ENCODE measurements around a stretch of chr6.

DNA sequence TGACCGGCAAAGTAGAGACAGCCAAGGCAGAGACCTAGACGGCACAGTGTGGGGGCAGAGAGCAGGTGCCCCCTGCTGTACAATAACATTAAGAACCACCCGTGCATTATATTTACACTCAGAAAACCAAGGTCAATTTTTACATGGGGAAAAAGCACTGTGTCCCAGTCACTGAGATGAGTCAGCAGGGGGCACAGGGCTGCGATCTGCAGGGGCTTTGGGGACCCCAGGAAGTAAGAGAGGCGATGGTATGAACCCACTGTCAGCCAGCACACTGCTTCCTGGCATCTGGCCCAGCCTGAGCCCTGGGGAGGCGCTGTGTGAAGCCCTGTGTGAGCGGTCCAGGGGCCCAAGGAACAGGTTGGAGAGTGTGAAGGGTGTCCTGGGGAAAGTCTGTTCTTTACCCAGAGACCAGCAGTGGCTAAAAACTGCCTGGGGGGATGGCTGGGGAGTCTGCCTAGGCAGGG lies 9.8 kb downstream of the CCDC167 start:
- RRBS: no CpG with 5 or more reads among the region's 7 CpGs

DNA sequence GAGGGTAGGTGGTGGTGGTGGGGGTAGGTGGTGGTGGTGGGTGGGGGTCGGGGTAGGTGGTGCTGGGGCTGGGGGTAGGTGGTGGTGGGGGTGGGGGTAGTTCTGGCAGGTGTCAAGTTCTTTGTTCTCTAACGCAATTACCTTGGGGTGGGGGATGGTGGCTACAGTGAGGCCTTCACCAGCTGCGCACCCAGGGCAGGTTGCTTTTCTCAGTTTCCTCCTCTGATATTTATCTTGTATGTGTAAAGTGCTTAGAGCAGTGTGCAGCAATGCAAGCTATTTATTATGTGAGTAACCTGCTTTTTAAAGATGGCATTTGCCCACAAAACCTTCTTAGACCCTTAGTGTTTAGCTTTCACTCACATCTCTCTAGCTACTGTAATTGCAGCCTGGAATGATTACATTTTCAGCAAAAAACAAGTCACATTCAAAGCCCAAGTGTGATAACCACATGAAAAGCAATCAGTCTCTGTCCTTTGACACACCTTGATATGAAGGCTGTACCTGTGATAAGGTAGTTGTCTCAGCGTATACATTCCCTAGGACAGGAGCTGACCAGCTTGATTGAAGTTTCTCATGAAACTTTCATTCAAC lies 8.3 kb upstream of the CCDC167 start:
- RRBS: no CpG with 5 or more reads among the region's 4 CpGs

GRCh38 chr6:37648213-37649437 lies 49.1 kb downstream of the MDGA1 start:
- RRBS: 94% methylated on average over 18 of the region's 90 CpGs

DNA sequence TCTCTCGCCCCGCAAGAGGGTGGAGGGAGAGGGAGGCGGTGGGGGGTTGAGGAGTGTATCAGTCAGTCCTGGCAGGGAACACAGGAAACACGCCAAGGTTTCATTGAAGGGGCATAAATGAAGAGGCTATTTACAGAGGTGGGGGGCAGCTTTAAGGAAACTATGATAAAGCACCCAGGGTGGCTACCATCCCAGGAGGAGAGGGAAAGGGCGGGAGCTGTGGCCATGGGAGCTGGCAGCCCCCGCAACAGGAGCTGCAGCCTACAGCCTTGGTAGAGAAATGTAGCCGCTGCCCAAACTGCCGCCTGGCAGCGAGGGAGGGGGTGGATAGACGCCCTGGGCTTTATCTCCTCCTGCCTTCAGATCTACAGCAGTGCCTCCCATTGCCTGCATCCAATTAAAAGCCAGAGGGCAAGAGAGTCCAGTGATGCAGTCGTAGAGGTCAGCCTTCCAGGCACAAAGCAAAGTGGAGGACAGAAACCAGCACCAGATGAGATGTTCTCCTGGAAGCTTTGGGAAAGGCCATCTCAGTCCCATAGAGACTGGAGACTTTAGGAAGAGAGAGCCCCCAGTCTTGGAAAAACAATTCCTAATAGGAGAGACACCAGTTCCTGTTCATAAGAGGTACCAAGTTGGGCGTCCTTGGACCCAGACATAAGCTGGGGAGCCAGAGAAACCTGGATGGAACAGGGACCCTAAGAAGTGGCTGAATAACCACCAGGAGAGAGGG lies 34.9 kb upstream of the ZFAND3 start:
- RRBS: no CpG with 5 or more reads among the region's 12 CpGs

DNA sequence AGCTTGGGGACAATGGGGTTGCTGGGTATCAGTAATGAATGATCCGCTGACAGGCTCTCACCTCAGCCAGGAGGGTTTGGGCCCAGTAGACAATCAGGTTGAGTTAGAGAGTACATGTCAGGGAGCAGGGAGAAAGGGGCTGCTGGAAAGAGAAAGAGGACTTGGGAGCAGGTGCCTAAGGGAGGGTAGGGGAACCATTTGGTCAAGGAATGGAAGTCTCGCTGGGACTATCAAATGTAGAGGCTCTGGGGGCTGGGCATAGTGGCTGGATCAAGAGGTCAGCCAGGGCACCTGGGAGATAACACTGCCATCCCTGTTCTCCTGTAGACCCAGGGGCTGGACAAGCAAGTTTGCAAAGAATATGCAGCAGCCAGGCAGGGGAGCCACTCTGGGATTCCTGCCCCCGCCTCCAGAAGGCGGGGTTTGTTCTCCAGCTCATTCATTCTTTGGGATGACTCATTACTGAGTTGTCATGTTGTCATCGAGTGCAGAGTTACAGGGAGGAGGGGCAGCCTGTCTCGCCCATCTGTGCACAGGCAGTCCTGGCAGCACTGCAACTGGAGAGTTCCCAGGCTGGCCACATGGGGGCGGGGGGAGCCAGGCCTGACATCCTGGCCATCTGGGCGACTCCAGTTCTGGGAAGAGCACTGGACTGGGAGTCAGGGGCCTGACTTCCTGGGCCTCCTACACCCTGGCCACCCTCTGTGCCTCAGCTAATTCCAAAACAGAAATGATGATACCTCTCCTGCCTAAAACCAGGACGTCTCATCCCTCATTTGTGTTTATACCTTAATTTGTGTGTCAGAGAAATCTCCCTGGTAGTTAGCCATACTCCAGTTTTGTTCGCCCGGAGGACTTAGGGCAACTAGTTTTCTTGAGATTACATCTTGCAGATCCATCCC lies 28.2 kb upstream of the ZFAND3 start:
- RRBS: no CpG with 5 or more reads among the region's 11 CpGs

- RRBS: no CpG with 5 or more reads among the region's 5 CpGs
Observed at GRCh38 chr6:37857591-37858782, 38.5 kb downstream of the ZFAND3 start.

- RRBS: no CpG with 5 or more reads among the region's 10 CpGs
Observed at GRCh38 chr6:37876906-37878256, 57.9 kb downstream of the ZFAND3 start.

DNA sequence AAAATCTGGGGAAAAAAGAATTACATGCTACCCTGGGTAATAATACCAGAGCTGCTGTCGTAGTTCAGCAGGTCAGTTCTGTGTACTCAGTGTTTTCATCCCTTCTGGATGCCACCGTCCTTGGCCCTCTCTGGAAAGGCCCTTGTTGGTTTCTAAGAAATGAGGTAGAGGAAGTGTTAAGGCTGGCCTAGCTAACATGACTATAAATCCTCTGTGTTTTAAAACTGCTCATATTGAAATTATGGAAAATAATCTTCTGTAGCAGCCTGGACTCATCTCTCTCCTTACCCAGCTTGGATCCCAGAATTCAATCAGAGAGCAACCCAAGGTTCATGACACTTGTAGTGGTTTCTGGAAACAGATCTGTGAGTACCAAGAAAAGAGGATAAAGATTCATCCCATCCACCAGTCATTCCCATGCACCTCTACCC lies 328.8 kb downstream of the ZFAND3 start:
- RRBS: no CpG with 5 or more reads among the region's 2 CpGs

DNA sequence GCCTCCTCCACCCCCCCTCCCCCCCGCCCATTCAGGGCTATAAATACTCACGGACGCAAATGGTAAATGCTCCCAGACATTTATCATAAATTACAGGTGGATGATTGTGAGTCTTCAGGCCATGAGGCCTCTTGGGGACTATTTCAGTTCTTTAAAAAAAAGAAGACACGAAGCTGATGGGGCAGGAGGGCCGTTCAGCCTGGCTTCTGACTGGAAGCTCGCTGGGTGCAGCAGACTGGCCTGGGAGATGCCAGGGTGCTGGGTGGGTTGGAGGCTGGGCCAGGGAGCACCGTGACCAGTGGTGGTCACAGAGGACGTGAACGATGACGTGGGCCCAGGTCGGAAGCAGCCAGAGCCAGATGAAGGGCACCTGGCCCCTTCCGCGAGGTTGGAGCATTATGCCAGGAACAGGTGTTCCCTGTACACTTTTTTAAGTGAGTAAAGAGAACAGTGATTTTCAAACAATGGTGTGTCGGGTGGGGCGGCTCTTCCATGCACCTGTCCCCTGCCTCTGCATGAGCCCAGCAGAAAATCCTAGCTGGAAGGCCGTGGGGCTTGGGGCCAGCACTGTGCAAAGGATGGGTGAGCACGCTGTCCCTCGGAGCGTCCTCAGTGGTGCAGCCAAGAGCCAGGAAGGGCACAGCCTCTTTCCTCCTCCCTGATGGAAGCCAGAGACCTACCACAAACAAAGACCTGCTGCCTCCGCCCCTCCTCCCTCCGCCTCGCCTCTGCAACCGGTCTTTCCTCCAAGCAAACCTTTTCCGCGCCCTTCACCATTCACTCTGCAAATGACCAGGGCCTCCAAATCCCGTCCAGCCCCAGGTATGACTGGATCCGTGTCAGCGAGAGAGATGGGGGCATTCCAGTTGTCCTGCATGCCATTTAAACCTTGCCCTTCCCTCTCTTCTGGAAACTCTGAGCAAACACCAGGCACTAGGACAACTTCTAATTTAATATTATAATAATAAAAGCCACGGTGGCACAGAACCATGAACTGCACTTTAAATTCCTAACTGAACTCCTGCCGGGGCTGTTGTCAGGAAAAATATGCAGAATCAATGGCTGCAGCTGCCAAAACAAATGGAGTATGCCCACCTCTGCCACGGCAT lies 350.6 kb downstream of the ZFAND3 start:
- RRBS: 38% methylated on average over 2 of the region's 31 CpGs

- RRBS: 84% methylated on average over 3 of the region's 10 CpGs
Observed at GRCh38 chr6:38172741-38173161, 353.2 kb downstream of the ZFAND3 start.

DNA sequence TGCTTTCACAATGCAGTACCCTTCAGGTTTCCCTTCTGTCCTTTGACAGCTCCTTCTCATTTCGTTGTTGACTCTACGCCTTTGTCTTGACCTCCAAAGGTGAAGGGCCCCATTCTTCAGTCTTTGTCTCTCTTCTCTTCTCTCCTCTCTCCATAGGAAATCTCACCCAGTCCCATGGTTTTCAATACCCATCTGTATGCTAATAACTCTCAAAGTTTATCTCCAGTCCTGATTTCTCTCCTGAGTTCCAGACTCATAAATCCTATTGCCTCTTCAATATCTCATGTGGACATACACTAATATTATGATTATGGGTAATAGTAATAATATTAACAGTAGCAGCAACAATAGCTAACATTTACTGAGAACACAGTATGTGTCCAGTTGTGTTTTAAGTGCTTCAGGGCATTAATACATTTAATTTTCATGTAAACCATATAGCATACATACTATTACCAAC lies 208.7 kb downstream of the BTBD9 start:
- RRBS: no CpG with 5 or more reads among the region's 2 CpGs

- RRBS: no CpG with 5 or more reads among the region's 7 CpGs
Observed at GRCh38 chr6:38503238-38504237, 136.2 kb downstream of the BTBD9 start.

DNA sequence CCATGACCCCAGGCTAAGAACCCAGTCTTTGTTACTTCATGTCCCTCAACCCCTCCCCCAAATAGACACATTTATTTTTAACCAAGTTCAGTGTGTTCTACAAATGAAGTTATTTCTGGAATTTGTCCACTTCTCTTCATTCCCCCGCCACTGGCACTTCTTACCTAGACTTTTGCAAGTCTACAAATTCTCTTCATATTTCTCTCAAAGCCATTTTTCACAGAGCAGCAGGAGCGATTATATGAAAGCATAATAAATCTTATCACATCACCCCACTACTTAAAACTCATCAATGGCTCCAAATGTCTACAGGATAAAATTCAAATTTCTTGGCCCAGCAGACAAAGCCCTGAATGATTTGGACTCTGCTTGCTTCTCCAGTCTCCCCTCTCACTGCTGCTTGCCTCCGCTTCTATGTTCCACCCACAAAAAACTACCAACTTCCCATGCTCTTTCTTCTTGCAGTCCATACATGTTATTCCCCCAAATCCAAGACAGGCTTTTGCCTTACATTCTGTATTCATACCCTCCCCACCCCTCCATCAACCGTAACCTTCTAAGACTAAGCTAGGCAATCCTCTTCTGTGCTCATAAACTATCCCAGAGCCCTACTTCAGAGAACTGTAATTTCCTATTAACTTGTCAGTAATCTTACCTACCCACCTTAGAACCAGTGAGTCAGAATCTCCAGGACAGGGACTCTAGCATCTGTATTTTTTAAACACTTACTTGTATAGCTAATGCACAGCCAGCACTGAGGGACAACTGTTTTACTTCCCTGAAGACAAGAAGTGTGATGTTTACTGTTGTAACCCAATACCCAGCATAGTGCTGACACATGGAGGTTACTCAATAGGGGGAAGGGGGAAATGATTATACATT lies 131.2 kb downstream of the BTBD9 start:
- RRBS: no CpG with 5 or more reads among the region's 4 CpGs

DNA sequence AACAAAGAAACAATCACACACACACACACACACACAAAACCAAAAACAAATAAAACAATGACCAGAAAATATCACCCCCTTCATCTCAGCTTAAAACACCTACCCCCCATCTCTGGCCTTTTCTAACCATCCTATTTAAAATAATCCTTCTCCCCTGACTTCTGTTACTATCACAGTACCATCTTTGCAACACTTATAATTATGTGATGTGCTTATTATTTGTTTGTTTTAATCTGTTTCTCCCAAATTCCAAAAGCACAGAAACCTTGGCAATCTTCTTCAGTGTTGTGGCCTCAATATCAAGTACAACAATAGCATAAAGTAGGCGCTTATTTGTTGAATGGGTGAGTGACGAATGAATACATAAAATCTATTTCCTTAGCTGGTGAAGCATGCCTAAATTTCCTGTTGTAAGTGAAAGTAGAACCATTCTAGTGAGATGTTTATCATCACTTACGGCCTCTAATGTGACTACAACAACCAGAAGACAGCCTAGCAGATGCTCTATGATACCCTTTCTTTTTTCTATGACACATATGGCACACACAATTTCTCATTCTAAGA lies 67.7 kb downstream of the BTBD9 start:
- RRBS: no CpG with 5 or more reads among the region's 3 CpGs

- RRBS: 100% methylated on average over 2 of the region's 26 CpGs
Observed at GRCh38 chr6:38722545-38723237, 7.6 kb downstream of the DNAH8 start.

GRCh38 chr6:39194518-39195017 lies 34.7 kb downstream of the KCNK5 start:
- RRBS: no CpG with 5 or more reads among the region's 9 CpGs

GRCh38 chr6:39794138-39794723 lies 2.1 kb downstream of the DAAM2 start:
- RRBS: no CpG with 5 or more reads among the region's 6 CpGs

- RRBS: 25% methylated on average over 3 of the region's 10 CpGs
Observed at GRCh38 chr6:39830450-39830986, 38.3 kb downstream of the DAAM2 start.

DNA sequence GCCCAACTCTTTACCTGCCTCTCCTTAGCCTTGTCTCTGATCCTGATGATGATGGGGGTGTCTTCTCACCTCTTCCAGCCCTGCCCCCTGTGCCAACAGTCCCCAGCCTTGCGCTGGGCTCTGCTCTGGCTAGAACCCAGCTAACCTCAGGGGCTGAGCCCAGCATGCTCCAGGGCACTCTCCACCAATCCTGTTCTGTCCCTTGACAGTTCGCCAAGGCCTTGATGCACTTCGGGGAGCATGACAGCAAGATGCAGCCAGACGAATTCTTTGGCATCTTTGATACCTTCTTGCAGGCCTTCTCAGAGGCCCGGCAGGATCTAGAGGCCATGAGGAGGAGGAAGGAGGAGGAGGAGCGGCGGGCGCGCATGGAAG lies 33.2 kb downstream of the MOCS1 start:
- RRBS: no CpG with 5 or more reads among the region's 9 CpGs

GRCh38 chr6:39902086-39902777 lies 32.0 kb downstream of the MOCS1 start:
- RRBS: no CpG with 5 or more reads among the region's 2 CpGs